ENCODE measurements around a stretch of chr12.

- RRBS = no CpG with 5 or more reads among the region's 13 CpGs
Observed at GRCh38 chr12:120677623-120678612, 9.0 kb upstream of the MLEC start.

- RRBS = no CpG with 5 or more reads among the region's 23 CpGs
Observed at GRCh38 chr12:120687757-120688577, 1.0 kb downstream of the MLEC start.

GRCh38 chr12:120694723-120695174 is 7.8 kb downstream of the MLEC start:
- RRBS = no CpG with 5 or more reads among the region's 6 CpGs

DNA sequence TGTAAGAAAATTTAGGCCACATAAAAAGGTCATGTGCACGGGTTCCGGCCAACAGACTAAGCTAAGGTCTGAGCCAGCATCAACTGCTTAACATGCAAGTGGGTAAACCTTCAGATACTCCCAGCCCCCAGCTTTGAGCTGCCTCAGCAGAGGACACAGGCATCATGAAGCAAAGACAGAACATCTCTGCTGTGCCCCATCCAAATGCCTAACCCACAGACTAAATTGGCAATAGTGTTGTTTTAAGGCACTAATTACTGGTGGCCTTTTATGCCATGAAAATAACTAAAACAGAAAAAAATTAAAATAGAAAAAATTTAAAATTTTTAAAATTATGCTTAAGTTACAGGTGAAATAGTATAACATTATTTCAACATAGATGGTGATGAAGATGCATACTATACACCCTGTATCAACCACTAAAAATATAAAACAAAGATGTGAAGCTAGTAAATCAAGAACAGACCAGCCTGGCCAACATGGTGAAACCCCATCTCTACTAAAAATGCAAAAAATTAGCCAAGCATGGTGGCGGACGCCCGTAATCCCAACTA is 29.1 kb downstream of the SPPL3 start:
- RRBS = no CpG with 5 or more reads among the region's 5 CpGs

DNA sequence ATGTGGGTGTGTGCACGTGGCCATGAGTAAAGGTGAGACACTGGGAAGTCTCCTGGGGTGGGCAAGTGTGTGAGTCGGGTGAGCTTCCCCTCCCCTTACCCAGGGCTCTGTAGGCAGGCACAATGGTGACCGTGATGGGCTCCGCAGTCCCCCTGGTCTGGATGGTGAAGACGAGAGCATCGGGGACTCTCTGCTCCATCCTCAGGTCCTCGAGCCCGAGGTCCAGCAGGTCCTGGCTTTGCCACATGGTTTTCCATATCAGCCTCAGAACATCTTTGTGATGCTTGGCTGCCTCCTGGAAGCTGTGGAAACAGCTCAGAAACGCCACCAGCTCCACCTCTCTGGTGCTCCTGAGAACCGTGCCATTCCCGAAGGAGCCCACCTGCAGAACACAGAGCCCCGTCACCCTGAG is 5.7 kb downstream of the OASL start:
- RRBS = no CpG with 5 or more reads among the region's 12 CpGs

GRCh38 chr12:121229580-121230155 is 19.7 kb downstream of the P2RX4 start:
- RRBS = no CpG with 5 or more reads among the region's 9 CpGs

- RRBS = no CpG with 5 or more reads among the region's 11 CpGs
Observed at GRCh38 chr12:121375127-121375571, 22.9 kb upstream of the ANAPC5 start.

DNA sequence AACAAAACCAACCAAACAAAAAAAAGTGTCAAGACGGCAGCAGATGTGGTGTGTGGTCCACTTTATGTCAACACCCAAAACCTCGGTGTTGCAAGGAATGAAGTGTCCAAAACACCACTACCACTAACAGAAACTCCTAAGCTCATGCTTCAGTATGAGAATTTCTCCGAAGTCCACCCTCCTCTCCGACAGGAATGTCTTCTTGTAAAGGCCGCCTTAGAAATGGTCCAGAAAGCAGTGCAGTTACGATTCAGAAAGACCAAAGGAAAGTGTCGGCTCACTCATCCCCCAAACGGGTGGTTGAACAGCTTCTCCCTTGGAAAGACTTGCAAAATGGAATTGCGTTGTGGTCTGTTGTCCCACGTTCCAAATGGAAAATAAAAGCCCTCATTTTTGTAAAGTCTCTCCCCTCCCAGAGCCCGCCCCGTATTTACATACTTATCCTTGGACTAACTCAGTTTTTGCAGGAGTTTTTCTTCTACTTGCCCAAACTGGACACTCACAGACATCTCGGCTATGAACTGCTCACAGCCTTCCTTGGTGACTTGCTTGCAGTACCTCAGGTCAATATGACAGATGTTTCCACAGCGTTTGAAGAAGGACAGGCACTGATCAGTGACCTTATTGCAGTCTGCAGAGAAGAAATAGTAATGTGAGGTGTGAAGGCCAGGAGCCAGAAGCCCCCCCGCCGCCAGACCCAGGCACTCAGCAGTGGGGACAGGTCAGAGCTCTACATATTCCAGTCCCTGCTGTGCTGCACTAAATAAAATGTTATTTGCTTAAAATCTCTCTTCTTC is 30.1 kb downstream of the RNF34 start:
- RRBS = no CpG with 5 or more reads among the region's 16 CpGs

GRCh38 chr12:121443879-121444804 is 44.2 kb downstream of the RNF34 start:
- RRBS = 64% methylated on average over 10 of the region's 46 CpGs

- RRBS = 2% methylated on average over 13 of the region's 23 CpGs
Observed at GRCh38 chr12:121467820-121468110, 67.8 kb downstream of the RNF34 start.

- RRBS = no CpG with 5 or more reads among the region's 6 CpGs
Observed at GRCh38 chr12:121535161-121535795, 45.5 kb downstream of the KDM2B start.

GRCh38 chr12:121537434-121538311 is 43.1 kb downstream of the KDM2B start:
- RRBS = 1% methylated on average over 73 of the region's 110 CpGs

DNA sequence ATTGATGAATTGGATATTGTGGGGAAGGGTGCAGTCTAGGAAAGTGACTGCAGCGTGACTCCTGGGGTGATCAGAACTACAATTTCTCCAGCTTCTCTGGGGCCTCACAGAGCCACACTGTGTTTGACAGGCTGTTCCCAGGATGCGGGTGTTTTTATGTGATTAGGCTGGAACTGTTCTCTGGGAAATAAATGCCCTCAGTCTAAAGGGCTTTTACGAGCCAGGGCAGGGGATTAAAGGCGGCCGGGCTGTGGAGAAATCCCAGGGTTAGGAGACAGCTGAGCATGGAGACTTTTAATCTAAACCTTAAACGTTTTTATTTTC is 29.3 kb upstream of the KDM2B start:
- RRBS = no CpG with 5 or more reads among the region's 6 CpGs

- RRBS = 14% methylated on average over 3 of the region's 12 CpGs
Observed at GRCh38 chr12:121773438-121773895, 20.0 kb downstream of the RHOF start.

- RRBS = no CpG with 5 or more reads among the region's 10 CpGs
Observed at GRCh38 chr12:121782825-121783382, 10.6 kb downstream of the RHOF start.

DNA sequence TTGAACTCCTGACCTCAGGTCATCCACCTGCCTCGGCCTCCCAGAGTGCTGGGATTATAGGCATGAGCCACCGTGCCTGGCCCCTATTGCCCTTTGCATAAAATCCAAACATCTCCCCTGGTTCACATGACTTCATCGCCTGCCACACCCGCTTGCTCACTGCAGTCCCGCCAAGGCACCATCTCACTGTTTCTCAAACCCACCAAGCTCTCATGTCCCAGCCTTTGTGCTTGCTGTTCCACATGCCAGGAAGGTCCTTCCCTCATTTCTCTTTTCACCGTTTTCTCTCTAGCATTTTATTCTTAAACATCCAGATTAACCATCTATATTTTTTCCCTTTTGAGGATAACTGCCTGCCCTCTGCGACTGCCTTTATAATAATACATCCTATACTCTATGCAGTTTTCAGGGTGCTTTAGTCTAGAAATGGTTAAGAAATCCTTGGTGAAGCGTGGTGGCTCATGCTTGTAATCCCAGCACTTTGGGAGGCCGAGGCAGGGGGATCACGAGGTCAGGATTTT is 9.6 kb downstream of the RHOF start:
- RRBS = no CpG with 5 or more reads among the region's 10 CpGs

DNA sequence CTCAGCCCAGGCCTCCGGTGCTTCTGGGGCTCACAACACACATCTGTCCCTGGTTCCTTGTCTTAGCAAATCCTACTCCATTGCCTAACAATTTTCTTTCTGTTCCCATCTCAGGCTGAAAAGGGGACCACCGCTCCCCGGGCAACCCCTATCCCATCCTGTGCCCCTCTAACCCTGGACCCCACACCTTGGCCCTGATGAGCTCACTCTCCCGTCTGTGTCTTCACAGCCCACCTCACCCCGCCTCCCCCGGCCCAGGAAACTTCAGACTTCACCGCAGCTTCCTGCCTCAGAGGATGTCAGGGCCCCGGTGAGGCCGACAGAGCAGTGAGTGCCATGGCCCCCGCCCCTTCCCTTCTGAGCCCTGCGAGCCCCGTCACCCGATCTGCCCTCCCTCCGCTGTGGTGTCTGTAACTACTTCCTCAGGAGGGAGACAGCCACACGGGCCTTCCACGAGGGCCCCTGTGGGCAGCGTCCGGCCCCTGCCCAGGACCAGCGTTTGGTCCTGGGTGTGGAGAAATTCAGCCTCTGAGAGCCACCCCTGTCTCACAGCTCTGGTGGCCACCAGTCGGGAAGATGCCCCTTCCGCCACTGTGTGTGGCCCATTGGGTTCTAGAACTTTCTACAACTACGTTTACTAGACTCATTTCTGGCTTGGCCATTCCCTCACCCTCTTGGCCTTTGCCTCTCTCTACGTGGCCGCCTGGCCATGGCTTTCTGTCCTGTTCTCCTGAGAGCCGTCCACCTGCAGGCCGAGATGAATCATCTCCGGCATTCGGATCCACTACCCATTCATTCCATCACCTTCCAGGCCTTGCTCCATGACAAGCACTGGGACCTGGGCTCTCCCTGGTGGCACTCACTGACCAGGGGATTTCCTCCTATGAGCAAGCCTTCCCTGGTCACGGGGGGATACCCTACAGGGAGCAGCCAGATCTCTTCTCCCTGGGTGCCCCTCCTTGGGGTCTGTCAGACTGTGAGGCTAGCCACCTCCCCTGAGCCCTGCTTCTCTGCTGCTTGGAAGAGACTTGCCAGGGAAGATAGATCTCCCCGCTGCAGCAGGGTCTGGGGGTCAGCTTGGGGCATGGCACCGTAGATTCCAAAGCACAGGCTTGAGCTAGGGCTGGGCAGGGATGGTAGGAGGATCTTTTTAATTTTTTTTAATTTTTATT is 3.4 kb downstream of the RHOF start:
- RRBS = 27% methylated on average over 5 of the region's 31 CpGs

- RRBS = no CpG with 5 or more reads among the region's 21 CpGs
Observed at GRCh38 chr12:121819267-121819883, 15.6 kb downstream of the SETD1B start.

DNA sequence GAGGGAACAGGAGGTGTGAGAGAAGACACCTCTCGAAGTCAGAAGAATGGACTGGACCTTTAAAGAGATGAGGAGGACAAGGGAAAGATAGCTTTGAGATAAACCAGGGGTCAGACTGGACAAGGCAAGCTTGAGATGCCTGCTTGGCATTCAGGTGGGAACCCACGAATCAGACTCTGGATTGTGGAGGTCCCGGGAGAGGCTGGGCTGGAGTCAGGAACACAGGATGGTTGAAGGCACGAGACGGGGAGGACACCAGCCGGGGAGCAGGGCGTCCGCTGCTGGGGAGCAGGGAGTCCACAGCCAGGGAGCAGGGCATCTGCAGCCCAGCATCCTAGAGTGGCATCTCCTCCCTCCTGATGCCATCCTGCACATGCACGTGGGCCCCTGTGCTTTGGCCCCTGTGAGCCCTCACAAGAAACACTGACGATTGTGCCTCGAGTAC is 44.9 kb downstream of the CFAP251 start:
- RRBS = 96% methylated on average over 4 of the region's 11 CpGs

GRCh38 chr12:122021329-122021678 is 380 bp upstream of the BCL7A start:
- RRBS = 3% methylated on average over 7 of the region's 31 CpGs